Frontal cortex (tissue), 2 donors: ENCODE measurements around a stretch of chr7.

GRCh38 chr7:130996696-130997411 is 262.8 kb upstream of the KLF14 start:
- RAMPAGE, long total RNA, result no peak

GRCh38 chr7:131007226-131007797 is 273.3 kb upstream of the KLF14 start:
- RAMPAGE, long total RNA, result no peak

DNA sequence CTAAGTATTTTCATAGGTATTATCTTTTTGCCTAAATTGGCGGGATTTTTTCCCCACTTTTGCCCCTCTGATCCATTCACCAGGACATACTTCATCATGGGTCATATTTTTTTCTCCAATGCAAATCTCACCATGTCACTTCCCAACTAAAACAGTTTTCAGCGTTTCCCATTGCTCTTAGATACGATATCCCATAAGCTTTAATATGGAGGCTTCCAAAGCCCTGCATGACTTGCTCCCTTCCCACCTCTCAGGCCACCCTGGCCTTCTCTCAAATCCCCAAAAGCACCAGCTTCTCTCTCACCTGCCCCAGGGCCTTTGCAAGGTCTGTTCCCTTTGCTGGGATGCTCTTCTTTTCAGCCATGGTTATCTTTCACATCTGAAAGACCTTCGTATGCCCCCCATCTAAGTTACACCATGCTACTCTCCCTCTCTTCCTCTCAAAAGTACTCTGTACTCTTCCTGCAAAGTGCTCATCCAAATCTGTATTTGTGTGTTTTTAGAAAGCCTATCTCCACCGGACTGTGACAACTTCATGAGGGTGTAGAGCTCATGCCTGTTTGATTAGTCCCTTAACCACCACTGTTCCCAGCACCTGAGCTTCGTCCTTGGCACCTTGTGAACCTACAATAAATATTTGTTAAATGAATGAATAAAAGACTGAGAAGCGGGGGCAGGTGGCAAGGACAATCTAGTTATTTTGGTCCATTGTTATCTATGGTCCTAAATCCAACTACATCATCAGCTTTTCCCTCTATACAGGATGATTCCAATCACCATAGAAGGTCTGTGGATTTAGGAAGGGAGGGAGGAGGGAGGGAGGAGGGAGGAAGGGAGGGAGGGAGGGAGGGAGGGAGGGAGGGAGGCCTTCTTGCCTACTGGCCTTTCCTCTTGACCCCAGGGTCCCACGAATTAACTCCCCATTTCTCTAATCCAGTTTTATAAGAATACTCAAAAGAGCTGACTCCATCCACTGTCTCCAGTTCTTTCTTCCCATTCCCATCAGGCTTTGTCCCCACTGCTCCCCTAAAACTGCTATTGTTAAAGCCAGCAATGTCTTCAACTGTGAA is 273.6 kb upstream of the MKLN1 start:
- RAMPAGE, long total RNA, result no peak

GRCh38 chr7:131059457-131060532 is 267.9 kb upstream of the MKLN1 start:
- RAMPAGE, long total RNA, result no peak

GRCh38 chr7:131087889-131088913 is 239.5 kb upstream of the MKLN1 start:
- RAMPAGE, long total RNA, result no peak

GRCh38 chr7:131399024-131399515 is 71.4 kb downstream of the MKLN1 start:
- RAMPAGE, long total RNA, result no peak

GRCh38 chr7:131467657-131468089 is 88.8 kb downstream of the PODXL start:
- RAMPAGE, long total RNA, result no peak

GRCh38 chr7:131511999-131512672 is 44.3 kb downstream of the PODXL start:
- RAMPAGE, long total RNA, result no peak

DNA sequence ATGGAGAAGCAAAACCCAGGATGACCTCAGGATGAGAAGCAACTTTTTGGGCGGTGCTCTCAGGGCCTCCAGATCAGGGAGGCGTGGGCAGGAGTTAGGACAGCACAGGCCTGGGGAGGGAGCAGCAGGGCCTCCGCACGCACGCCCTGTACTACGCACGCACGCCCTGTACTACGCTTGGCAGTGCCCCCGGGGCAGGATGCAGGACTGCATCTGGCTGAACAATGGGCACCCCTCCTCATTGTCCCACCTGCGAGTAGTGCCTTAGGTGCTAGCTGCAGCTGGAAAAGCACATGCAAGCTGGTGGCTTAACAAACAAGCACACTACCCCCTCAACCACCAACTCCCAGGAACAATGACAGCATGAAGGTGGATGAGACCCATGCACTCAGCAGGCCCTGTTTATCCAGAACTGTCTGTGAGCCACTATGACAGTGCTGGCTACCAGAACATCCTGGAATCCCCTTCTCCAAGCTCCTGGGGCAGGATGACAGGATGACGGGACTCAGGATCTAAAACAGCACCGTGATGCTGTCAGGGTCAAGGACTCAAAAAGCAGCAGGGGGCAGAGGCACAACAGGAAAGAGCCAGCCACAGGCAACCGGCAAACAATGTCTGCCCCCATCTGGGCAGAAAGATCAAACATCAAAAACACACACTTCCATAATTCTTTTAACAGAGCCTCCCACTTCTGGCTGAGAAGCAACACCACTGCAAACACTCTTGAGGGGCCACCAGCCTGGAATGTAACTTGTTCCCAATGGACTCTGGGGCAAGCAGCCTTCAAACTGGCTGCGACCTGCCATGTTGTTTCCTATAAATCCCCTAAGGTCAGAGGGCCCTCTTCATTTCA is 11.7 kb downstream of the PODXL start:
- RAMPAGE, long total RNA, result no peak

- RAMPAGE, long total RNA, result no peak
Measured at GRCh38 chr7:131600426-131601188, 44.2 kb upstream of the PODXL start.

- RAMPAGE, long total RNA, result no peak
Measured at GRCh38 chr7:131622964-131623827, 66.8 kb upstream of the PODXL start.

DNA sequence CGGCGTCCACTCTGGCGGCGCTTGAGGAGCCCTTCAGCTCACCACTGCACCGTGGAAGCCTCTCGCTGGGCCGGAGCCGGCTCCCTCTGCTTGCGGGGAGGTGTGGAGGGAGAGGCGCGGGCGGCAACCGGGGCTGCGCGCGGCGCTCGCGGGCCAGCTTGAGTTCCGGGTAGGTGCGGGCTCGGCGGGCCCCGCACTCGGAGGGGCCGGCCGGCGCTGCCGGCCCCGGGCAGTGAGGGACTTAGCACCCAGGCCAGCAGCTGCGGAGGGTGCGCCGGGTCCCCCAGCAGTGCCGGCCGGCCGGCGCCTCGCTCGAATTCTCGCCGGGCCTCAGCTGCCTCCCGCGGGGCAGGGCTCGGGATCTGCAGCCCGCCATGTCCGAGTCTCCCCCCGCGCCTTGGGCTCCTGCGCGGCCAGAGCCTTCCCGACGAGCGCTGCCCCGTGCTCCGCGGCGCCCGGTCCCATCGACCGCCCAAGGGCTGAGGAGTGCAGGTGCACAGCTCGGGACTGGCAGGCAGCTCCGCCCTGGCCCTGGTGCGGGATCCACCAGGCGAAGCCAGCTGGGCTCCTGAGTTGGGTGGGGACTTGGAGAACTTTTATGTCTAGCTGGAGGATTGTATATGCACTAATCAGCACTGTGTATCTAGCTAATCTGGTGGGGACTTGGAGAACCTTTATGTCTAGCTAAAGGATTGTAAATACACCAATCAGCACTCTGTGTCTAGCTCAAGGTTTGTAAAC is 353.0 kb upstream of the PODXL start:
- RAMPAGE, long total RNA, result no peak

DNA sequence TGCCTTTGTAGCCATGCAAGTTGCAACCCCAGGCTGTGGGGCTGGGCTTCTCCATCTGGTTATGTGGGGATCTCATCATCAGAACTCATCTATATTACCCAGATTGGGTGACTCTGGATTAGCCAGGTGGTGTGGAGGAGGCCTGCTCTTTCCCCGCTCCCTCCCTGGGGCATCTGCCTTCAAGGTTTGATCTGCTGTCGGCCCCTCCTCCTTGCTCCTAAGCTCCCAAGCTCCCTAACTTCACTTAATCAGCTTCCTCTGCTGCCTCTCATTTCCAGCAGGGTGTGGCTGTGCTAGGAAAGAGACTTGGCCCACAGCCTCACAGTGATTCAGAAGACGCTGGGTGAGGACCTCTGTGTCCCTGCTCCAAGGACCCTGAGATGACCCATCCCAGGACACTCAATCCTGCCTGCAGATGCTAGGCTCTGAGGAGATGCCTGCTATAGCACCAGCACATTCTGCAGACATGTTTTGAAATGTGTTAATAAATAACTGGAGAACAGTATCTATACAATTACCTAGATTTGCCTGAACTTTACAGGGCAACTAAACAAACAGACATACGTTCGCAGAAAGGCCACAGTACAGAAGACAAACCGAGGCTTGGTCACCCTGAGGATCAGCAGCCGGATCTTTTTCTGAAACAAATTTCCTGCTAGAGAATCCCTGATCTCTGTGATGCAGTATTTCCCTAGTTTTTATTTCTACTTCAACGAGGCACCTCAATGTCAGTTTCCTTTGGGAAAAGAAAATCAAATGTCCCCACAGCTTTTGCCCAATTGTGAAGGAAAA is 392.2 kb upstream of the PODXL start:
- RAMPAGE, long total RNA, result no peak

GRCh38 chr7:132485820-132486111 is 90.5 kb downstream of the PLXNA4 start:
- RAMPAGE, long total RNA, result no peak

- RAMPAGE, long total RNA, result no peak
Measured at GRCh38 chr7:132784960-132785637, 208.8 kb upstream of the PLXNA4 start.

DNA sequence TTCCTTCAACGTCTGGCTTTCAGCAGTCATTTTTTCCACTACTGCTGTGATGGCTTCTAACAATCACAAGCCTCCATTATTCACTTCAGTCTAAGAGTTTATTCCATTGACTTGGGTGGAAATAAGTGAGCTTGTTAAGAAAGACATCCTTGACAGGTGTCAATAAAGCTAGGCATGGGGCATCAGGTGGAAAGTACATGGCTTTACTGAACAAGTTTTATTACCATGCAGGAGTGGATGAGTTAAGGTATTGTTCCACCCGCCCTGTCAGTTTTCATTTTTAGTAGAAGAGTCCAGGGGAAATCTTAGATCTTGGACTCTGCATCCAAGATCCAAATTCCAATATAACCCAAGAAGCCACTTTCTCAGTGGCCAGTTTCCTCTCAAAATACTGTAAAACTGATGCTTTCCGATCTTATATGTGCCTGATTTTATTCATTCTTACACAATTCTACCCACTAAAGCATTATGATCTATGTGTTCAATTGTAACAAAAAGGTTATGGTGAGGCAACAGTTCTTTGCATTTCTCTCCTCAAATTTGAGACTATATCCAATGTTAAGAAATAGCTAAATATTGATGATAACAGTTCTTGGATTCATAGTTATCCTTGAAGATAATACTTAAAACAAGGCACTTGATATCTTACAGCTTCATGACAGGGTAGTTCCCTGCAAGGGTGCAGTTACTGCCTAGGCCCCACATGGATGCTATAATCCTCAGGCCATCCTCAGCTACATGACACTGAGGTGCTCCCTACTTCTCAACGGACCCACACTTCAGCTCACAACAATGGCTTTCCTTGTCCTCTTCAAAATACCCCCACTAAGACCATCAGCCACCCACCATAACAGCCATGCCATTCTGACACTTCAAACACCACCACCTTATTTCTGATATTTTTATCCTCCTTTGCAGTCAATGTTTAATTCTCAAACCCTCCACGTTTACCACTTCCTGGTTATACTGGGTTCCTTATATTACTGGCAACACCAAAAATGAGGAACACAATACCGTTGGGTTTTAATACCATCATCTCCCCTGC is 140.9 kb downstream of the CHCHD3 start:
- RAMPAGE, long total RNA, result no peak

DNA sequence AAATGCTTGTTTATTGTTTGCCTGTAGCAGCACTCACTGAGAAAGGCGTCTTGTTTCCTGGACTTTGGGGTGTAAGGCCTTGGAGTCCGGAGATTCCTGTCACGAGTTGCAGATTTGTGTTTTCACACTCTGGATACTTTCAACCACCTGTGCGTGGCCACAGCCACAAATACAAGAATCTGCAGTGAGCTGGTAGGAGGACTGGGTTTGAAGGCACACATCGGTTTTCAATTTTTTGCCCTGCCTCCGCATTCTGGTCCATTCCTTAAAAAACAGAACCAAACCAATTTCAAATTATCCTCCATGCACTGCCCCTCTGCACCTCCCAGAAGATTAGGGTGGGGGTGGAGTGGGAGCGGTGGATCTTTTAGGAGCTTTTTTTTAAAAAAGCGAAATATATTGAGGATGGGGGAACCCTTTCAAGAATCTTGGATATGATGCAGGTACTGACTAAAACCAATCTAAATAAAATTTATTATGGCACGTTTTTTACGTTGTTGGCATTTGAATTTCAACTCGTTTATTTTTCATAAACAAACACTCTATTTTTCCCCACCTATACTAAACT is 719 bp downstream of the EXOC4 start:
- RAMPAGE, long total RNA, result no peak

DNA sequence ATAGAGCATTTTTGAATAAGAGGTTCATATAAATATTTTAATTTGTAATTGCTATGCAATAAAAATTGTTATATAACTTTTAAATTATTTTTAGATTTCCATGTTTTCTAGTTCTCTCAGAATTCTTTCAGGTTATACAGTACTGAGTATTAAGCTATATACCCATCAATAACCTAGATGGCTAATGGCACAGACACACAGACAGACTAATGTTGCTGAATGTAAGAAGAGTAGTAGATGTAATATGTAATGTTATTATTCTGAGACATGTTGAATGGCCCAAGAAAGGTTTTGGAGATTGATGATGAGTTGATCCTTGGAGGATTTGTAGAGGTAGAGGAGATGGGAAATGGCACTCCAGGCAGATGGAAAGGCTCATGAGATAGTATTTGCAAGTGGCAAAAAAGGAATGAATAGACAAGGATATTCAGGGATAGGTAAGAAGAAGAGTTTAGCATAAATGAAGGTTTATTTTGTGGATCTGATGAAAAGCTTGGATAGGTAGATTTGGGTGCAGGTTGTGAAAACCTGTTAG is 128.3 kb downstream of the EXOC4 start:
- RAMPAGE, long total RNA, result no peak

DNA sequence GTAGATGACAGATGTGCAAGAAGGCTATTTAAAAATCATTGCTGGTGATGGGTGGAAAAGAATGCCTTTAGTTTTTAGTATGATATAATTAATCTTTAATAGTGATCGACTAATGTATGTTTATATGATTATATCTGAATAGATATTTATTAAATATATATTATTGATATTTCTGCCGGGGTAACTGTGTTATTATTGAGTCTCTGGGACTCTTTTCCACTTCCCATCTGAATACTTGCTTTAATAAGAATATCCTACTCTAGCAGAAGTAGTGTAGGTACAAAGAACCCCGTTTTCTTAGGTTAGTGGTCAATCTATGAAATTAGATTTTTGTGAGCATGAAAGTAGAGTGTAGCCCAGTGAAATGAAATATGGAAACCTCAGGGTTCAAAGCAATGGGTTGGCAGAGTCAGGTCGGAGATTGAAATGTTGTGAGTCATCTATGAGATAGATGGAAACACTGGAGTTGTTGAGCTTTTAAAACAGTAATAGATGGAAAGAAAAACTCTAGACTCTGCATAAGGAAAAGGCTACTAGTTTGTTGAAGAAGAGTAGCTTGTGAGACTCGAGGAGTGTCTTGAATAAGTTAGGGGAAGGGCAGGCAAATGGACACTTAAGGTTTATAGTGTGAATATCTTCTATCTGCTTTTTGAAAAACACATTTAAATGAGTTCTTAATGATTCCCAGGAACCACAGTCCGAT is 251.9 kb downstream of the EXOC4 start:
- RAMPAGE, long total RNA, result no peak

- RAMPAGE, long total RNA, result no peak
Measured at GRCh38 chr7:133983609-133984023, 143.5 kb upstream of the LRGUK start.